ENCODE results near the genes HIGD1A and SNRK.

DNA sequence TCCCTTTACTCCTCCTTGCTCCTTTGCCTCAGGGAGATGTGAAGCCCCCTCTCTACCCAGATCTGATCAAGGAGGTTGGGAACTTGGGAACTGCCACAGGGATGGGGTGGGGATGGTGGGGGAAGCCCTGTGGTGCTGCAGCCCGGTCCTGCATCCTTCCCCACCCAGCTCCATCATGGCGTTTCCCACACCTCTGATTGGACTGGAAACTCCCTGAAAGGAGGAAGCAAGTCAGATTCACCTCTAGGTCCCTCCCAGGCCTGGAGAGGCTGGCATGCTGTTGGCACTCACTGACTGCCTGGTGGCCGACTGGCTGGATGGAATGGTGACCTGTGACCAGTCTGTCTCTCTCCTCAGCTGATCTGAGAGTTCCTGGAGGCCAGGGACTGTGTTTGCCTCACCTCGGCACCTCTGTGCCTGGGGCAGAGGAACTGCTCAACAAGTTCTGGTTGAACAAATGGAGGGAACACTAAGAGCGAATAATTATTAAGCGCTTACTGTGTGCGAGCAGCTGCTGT, 3.3 kb upstream of the HHATL start:
- RRBS: no CpG with 5 or more reads among the region's 7 CpGs

- RRBS: no CpG with 5 or more reads among the region's 4 CpGs
Measured at GRCh38 chr3:42755987-42756302, 17.1 kb downstream of the CCDC13 start.

- RRBS: 20% methylated on average over 11 of the region's 44 CpGs
Measured at GRCh38 chr3:42802912-42804105, 981 bp downstream of the HIGD1A start.

DNA sequence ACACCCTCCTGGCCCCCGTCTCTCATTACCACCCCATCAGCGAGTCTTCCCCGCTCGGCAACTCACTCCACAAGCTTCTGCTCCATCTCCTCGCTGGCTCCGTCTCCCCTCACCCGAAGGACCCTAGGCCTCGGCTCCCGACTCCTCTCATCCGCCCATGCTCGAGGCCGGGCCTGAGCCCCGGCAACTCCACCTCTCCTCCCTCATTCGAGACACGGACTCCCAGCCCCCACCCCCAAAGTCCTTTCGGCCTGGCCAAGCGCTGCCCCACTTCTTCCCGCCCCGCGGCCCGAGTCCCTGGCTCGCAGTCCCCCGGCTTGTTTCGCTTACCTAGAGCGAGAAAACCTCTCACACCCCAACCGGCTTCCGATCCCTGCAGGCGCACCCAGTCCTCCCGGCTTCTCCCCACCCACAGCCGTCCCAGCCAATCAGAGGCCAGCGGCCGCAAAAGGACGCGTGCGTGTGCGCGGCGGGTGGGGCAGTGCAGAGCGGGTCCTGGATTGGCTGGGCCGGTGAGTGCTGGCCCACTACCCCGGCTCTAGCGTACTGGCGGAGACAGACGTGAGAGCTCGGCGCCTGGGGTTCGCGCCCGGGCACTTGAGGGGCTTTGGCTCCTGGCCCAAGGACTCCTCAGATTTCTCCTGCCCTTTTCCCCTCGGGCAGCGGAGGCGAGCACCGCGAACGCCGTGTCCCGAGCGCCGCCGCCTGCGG, at the start of gene HIGD1A:
HIGD1A (minus strand) TSS at position 385 of the 711 bp plus-strand sequence.
- RRBS: under 1% methylated on average over 11 of the region's 61 CpGs

DNA sequence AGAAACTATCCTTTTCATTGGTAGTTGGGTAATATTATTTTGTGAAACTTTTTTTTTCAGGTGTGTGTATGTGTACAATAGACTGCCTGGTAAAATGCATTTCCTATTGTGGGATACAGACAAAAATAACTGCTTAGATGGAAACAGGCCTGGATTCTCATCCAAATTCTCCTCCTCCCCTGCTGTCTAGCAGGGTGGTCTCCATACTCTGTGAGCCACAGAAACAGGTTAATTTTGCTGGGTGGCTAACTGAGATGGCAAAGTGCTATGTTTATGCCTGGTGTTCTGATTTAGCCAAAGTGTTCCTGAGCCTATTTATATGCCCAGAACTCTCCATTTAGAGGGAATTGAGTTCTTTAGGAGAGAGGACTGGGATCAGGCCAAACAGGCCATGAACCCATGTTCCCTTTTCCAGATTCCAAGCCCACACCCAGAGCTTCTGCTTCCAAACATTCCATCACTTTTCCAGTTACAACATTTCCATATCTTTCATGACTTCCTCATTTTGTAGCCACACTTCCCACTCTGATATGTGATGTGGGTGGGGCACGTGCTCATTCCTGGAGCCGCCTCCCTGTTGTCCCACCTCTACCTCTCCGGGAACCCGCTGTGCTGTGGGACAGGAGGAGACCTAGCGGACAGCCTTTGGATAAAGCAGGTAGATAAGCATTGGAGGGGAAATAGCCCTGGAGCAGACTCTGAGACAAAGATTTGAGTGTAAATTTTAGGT, 32.1 kb downstream of the CYP8B1 start:
- RRBS: no CpG with 5 or more reads among the region's 5 CpGs

DNA sequence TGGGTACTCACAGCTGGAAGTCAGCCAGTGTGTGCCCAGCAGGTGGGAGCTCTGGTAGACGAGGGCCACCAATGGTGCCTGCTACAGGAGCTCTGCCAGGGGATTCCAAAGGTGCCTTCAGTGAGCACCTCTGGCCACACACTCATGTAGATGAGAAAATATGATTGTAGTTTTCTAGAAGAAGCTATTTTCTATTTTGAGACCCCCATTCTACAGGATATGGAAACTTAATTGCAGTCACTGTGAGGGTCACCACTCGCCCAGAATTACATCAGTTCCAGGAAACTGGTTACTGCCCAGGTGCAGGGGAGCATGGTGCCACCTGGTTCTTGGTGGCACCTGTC, 31.1 kb downstream of the CYP8B1 start:
- RRBS: no CpG with 5 or more reads among the region's 2 CpGs

GRCh38 chr3:42980981-42981365, 1.9 kb downstream of the GASK1A start:
- RRBS: no CpG with 5 or more reads among the region's 5 CpGs

- RRBS: no CpG with 5 or more reads among the region's 10 CpGs
Measured at GRCh38 chr3:43178749-43179500, 73.0 kb upstream of the POMGNT2 start.

DNA sequence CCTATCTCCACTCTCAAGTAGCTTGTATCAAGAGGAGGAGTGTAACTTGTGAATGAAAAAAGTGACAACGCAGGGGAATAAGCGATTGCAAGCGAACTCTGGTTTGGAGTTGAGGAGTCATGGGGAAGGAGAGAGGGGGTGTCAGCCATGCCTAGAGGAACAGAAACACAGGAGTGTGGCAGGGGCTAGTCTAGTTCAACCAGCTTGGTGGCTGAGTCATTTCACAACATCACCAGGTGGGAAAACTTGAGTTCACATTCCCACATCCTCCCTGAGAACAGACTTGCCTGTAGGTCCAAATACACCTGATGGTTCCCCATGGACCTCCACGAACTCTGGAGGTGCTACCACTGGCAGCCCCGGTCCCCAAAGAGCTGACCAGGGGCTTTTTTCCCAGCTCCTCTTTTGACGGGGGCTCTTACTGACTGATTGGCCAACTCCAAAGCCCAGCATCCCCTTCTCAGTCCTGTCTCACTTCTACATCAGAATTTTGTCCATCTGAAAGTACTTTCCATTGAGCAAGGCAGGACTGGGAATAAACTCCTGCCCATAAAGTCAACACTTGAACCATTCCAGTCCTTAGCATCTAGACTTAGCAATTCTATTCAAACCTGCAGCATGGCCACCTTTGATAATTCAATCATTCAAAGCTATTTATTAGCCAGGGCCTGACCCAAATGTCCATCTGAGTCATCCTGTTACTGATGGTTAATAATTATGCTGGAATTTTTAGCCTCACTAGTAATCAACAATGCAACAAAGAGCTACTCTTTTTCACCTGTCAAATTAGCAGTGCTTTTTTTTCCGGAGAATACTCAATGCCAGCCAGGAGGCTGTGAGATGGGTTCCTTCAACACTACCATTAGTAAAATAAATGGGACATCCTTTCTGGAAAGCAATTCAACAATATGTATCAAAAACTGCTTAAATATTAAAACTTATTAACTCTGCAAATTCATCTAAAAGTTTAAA, 72.9 kb upstream of the SNRK start:
- RRBS: no CpG with 5 or more reads among the region's 7 CpGs

- RRBS: under 1% methylated on average over 47 of the region's 70 CpGs
Measured at GRCh38 chr3:43285925-43286702, at the start of gene SNRK. Gene SNRK, plus strand, starts transcription at chr3:43286540.

- RRBS: no CpG with 5 or more reads among the region's 1 CpG
Measured at GRCh38 chr3:43290292-43290641, 3.9 kb downstream of the SNRK start.

DNA sequence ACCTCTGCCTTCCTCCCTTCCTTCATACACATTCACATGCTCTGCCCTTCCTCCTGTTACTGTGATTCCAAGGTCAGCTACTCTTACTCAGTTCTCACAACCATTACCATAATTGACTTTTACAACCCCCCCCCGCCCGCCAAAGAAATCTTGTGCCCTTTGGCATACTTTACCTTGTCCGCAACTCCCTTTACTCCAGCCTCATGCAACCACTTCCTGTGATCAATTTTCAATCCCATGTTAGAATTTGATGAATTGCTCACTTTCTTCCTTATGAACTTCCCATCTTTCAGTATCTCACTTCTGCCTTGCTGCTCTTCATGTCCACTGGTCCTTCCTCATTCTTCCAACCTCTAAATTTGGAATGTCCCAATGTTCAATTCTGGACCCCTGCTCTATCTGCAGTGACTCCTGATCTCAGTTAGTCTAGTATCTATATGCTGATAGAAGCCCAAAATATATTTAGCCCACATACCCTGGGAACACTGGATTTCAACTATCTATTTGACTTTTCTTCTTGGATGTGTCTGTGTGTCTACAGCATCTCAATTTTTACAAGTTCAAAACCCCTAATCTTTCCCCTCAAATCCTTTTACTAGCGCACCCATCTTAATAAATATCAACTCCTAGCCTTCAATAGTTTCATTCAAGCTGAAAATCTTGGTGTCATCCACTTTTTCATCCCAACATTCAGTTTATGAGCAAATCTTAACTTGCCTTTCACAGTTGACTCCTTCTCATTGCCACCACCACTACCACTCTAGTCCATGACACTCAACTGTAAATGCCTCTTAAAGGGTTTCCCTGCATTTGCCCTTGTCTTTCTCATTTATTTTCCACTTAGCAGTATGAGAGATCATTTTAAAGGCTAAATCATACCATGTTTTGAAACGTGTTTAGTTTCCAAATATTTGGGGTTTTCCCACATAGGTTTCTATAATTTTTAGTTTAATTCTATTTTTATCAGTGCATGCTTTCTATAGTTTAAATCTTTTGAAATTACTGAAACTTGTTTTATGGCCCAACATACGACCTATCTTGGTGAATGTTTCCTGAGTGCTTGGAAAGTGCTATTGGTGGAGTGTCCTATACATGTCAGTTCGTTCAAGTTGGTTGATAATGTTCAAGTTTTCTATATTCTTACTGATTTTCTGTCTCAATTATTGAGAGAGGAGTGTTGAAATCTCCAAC, 65.5 kb downstream of the SNRK start:
- RRBS: no CpG with 5 or more reads among the region's 7 CpGs

DNA sequence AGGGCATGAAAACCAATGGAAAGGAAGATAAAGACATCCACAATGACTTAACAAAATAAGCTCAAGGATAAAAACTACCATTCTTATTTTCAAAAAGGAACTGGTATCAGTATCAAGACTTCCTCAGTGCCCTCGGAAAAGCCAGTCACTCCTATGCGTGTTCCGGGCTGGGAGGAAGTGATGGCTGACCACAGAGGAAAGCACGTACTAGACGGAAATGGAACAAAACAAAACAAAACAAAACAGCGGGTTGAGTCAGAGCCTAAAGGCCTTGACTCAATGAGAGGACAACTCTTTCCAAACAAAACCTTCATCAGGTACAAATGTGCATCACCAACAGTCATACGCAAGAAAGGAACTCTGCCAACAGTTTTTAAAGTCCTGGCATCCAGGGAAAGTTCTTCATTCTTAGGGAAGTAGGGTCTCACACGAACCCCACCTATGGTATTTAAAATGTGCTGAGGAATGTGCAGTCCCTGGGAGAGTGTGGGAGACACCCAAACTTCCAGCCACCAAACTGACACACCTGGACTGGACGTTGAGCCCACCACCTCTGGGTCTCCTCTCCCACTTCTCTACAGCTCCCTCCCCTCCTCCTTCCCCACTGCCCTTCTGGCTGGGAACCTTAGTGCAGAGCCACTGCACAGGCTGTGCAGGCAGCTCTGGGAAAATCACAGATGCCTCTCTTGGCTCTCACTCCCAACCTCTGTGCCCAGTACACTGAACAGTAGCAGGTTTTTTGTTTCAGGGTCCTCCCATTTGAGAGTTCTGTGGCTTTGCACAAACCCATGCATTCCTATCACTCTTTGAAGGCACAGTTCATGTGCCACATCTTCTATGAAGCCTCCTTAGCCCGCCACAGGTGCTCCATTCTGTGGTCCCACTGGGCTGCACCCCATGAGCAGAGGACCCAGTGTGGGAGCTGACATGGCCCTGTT, 103.6 kb downstream of the SNRK start:
- RRBS: no CpG with 5 or more reads among the region's 10 CpGs

GRCh38 chr3:43477488-43477941, 144.3 kb downstream of the ANO10 start:
- RRBS: no CpG with 5 or more reads among the region's 9 CpGs

GRCh38 chr3:43572609-43572902, 49.3 kb downstream of the ANO10 start:
- RRBS: no CpG with 5 or more reads among the region's 3 CpGs

GRCh38 chr3:43621041-43621480, 750 bp downstream of the ANO10 start:
- RRBS: 80% methylated on average over 1 of the region's 15 CpGs

DNA sequence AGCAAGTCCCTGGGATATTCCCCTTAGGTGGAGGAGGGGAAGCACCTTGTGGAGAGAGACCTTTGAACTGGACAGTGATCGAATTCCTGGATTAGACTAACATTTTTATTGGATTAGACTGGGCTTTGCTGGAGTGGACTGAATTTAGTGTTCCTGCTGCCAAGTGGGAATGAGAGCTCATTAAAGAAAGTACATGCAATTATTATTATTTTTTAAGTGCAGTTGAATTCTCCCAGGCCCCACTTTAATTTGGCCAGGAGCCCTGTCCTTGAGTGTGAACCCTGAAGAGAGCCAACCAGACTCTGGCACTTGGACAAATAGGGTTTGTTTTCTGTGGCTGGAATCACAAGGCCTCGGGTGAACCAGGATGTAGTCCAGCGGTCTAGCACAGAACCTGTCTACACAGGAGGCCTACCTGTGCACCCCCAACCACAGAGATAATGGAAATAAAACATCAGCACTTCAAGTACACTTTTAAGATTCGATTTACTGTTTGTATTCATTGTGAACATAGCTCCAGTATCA, 193.2 kb downstream of the ABHD5 start:
- RRBS: no CpG with 5 or more reads among the region's 4 CpGs

DNA sequence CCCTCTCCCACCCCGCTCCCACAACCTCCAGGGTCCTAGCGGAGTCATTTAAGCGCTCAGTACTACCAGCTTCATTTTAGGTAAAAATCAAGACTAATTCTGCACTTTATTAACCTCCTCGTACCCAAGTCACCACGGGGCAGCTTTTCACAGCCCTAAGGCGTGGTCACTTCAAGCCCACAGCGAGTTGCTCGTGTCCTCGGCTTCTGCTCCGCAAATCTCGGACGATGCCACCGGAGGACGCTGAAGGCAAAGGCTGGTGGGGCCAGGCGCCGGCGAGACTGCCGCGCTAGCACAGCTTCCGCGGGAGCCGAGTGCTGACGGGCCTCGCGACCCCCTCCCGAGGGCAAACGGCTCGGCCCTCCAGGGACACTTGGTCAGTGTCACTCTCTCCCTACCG, 245.5 kb upstream of the TOPAZ1 start:
- RRBS: 74% methylated on average over 4 of the region's 29 CpGs

GRCh38 chr3:44468504-44469073, 8.9 kb downstream of the ZNF445 start:
- RRBS: no CpG with 5 or more reads among the region's 7 CpGs

DNA sequence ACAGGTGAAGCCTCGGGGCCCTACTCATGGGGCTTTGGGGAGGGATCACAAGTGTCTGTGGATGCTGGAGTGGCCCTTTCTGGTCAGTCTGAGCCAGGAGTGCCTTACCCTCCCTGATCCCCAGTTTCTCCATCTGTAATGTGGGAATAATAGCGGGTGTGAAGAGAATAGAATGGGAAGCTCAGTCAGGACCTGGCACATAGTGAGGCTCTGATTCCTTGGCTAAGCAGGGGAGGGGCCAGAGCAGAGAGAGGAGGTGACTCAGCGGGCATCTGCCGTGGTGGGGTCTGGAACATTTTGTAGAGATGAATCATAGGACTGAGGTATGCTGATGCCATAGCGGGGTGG, 11.1 kb downstream of the TGM4 start:
- RRBS: no CpG with 5 or more reads among the region's 5 CpGs

Measured in NB4 (cell line).